Mesenchymal stem cell of the bone marrow (primary cell): ENCODE measurements around a stretch of chr7.

DNA sequence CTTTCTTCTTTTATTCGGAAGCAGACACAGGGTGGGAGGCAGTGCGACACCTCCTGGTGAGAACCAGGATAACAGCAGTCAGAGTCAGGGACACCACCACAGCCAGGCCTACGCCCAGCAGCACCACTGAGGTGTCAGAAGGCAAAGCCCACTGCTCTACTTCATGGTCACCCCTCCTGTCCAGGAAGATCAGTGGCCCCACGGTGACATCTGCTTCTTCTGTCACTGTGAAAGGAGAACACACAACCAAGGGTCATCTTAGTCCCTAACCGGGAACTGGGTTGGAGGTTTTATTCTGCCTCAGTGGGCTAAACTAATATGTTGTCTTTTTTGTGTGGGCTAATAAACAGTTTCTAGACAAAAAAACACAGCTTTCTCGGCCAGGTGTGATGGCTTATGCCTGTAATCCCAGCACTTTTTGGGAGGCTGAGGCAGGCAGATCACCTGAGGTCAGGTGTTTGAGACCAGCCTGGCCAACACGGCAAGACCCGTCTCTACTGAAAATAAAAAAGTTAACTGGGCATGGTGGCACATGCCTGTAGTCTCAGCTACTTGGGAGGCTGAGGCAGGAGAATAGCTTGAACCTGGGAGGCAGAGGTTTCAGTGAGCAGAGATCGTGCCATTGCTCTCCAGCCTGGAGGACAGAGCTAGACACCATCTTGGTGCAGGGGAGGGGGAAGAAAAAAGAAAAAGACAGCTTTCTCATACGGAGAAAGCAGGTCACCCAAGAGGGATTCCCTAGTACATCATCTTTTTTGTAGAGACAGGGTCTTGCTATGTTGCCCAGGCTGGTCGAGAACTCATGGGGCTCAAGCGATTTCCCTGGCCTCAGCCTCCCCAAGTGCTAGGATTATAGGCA is 16.9 kb downstream of the POMZP3 start:
- CAGE, long polyA plus RNA: no peak

DNA sequence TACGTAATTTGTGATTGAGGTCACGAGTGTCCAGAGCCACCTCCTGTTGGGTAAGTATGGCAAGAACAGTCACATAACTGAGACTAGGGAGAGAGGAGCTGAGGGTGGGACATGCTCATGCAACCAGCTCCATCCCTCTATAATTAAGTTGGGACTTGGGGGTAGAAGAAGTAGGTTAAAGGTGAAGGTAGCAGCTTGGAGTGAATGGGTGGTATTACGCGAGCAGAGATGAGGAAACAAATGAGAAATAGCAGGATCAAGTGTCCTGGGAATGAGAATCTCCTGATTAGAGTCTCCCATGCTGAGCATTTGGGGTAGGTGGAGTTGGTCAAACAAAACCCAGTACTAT is 77.1 kb downstream of the GSAP start:
- CAGE, long polyA plus RNA: no peak

DNA sequence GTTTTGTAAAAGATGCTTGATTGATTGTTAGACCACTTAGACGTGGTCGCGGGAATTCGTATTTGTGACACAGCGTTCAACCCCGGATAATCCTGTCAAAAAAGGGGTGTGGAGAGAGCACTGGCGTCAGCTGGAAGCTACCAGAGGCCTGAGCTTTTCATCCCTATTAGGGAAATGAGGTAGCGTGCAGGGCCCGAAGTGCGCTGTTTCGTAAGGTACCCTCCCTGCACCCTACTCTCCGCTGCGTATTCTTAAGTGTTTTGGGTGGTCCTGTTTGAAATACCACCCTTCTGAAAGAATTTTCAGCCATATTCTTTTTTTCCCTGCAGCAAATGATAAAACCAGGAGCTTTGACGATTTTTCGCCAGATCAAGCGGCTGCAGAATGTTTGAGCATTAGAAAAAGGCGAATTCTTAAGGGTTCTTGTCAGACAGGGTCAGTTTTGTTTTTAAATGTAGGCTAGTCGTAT is 1.2 kb downstream of the RSBN1L start:
- CAGE, long polyA plus RNA: no peak

GRCh38 chr7:77760819-77761155 is 37.4 kb downstream of the TMEM60 start:
- CAGE, long polyA plus RNA: no peak

GRCh38 chr7:77796412-77796888 is 1.8 kb downstream of the TMEM60 start:
- CAGE, long polyA plus RNA: no peak

DNA sequence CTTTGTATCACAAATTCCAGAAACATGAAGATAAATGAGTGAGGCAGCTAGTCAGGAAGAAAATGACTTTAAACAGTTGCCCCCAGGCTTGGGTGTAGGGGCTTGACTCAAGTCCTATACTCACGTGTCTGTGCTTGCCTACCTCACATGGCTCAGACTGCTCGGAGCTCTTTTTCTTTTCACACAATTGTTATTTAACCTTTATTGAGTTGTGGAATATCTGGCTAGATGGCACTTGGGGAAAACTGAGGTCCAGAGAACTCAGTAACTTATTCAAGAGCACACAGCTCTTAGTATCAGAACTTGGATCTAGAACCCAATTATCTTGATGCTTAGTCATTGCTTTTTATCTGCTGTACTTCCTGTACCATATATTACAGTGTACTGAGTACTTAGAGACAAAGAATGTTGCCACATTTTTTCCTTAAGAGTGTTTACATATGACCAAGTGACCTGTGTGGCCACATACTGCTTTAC is 36.2 kb upstream of the TMEM60 start:
- CAGE, long polyA plus RNA: no peak

GRCh38 chr7:78020108-78020385 is 221.8 kb upstream of the TMEM60 start:
- CAGE, long polyA plus RNA: no peak

DNA sequence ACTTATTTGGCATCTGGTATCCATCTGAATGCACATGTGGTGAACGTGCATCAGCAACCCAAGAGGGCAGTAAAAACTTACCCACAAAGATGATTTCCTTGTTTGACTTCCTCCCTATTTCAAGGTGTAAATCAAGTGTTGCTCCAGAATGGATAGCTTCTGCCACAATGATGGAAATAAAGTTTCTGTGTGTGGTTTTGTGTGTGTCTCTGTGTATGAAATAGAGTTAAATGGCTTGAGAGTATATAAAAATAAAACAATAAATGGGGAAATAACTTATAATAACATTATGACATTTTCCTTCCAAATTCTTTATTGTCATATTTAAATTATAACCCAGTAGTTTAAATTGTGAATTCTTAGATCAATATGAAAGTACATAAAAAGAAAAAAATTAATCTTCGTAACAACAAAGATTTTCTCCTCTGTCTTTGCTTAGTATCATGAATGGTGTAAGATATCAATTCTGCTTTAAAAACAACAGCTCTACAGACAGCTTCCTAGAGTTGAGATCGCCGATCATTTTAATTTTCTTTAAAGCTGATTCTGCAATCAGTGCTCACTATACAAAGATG is 500.1 kb downstream of the MAGI2 start:
- CAGE, long polyA plus RNA: no peak

DNA sequence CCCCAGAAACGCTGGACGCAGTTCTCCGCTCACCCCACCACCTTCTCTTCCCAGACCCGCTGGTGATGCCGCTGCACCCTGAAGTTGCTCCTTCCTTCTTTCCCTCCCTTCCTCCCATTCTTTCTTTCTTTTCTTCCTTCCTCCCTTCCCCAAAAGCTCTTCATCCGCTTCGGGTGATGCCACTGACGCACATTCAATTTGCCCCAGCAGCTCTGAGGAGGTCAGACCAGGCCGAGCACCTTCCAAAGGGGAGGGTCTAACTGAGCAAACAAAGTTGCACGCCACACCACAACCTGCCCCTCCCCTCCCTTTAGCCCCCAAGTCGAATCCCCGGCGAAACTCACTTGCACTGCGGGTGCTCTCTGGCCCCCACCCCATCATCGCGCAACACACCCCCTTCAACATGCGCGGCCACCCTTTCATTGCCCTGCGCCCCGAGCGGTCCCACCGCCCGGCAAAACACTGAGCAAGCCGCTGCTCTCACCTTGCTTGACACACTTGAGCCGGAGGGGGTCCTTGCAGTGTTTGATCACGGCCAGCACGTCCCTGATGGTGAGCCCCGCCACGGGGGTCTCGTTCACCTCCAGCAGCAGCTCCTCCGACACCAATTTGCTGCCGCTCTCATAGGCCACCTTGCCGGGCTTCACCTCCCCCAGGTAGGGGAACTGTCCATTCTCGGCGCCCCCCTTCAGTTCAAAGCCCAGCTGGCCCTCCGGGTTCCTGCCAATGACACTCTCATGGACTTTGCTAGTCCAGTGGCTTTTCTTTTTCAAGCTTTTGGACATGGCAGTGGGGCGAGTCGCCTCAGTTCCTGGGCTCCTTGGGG is 718 bp downstream of the MAGI2 start:
- CAGE, long polyA plus RNA: no peak

GRCh38 chr7:80263269-80263845 is 128.7 kb downstream of the GNAI1 start:
- CAGE, long polyA plus RNA: no peak

DNA sequence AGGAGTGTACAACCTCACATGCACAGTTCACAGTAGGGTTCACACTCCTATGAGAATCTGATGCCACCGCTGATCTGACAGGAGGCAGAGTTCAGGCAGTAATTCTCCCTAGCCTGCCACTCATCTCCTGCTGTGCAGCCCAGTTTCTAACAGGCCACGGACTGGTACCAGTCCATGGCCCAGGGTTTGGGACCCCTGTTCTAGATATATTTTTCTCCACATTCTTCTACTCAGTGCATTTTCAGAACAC is 119.0 kb downstream of the GNAT3 start:
- CAGE, long polyA plus RNA: no peak

DNA sequence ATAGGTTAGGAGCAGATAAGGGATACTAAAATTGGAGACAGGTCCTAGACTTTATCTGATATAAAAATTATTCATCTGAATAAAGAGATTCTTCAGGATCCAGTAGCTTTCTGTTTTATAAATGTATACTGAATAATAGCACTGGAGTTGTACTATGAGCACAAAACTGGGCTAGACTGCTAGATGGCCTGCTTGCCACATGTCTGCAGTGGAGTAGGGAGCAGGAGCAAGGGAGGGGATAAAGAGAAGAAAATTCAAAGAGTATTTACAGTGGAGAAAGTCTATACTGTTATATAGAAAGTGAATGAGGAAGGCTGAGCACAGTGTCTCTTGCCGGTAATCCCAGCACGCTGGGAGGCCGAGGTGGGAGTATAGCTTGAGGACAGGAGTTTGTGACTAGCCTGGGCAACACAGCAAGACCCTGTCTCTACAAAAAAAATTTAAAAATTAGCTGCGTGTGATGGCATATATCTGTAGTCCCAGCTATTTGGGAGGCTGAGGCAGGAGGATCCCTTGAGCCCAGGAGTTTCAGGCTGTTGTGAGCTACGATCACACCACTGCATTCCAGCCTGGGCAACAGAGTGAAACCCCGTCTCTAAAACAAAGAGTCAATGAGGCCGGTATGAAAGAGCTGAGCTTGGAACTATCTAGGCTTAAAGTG is 41.7 kb downstream of the CD36 start:
- CAGE, long polyA plus RNA: no peak

DNA sequence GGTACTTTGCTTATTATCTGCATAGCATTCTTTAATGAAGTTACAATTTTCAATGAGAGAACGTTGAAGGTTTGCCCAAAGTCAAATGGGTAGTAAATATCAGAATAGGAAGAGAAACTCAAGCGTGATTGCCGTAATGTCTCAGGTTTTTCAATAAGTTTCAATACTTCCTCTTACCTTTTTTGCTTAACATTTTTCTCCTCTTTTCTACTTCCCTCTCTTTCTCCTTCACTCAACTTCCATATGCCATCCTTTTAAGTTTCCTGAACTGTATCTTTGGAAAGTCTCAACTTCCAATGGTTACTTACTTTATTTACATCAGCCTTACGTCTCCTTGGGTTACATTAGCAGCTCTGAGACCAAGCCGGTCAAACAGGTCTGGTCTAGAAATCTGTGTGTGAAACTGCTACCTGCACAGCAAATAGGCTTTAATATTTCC is 3.3 kb upstream of the SEMA3C start:
- CAGE, long polyA plus RNA: no peak

DNA sequence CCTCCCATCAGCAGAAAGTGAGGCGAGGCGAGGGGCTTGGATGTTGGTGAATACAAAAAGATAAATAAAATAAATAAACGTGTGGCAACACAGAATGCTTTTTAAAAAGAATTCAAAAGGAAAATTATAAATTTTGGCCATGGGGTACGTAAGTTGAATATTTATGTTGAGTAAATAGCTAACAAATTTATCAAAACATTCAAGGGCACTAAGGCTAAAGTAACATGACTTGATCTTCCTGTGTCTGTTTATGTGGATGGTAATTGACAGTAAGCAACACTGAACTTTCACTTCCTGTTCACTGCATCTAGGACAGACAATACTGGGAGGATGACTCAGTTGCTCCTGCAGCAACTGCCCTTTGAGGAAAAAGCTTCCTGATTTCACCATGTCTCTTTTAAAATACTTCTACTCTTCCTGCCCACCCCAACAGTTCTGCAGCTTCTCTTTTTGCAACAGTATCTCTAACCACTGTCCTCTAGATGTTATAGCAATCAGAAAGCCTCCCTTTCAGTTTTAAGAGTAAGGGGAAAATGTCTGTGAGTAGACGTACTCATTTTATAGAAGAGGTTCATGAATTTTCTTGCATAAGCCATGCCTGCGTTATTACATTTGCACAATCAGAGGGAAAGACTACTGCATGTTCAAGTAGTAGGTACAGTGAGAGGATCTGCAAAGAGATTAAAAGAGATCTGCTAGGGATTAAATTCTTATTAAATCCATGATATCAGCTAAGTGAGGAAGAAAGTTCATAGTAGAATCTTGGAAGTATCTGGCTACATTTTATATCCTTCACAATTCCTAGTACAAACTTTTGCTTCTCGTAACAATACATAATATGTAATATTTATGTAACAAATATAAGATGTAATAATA is 76.6 kb upstream of the HGF start:
- CAGE, long polyA plus RNA: no peak

DNA sequence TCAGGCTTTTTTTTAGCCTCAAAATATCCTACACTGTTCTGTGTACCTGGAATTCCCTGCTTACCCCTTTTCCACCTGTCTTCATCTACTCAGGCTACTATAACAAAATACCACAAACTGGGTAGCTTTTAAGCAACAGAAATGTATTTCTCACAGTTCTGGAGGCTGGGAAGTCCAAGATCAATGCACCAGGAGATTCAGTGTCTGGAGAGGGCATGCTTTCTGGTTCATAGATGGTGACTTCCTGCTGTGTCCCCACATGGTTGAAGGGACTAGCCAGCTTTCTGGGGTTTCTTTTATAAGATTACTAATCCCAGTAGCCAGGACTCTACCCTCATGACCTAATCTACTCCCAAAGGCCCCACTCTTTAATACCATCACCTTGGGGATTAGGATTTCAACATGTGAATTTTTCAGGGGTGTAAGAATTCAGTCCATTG is 229.8 kb downstream of the CACNA2D1 start:
- CAGE, long polyA plus RNA: no peak

- CAGE, long polyA plus RNA: no peak
Observed at GRCh38 chr7:82950786-82951271, 211.9 kb downstream of the PCLO start.

DNA sequence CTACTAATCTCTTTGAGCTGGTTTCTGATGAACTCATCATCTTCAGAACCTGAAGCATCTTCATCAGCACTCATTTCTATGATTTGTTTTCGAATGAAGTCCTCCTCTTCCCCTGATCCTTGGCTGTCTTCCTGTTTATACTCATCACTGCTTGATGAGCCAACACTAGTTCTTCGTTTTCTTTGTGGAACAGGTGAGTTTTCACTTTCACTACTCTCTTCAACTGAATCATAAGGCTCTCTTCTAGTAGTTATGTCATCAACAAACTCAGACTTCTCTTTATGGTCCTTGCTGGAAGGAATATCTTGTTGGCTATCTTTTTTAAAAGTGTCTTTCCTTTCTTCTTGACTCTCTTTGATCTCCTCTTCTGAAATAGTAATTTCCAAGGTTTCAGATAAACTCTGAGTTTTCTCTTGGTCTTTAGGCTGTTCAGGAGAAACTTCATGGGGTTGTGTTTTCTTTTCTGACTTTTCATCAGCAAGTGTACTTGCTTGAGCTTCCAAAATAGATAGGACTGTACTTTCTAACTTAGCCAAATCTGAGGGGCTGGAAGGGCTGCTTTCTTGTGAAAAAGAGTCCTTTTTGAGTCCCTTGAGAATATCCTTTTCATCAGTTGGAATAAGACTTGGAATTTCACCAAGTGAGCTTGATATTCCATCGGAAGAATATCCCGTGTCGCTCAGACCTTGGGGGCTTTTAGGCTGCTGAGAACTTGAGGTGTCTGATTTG is 206.3 kb downstream of the PCLO start:
- CAGE, long polyA plus RNA: no peak

GRCh38 chr7:83961268-83961960 is 233.2 kb downstream of the SEMA3A start:
- CAGE, long polyA plus RNA: no peak

DNA sequence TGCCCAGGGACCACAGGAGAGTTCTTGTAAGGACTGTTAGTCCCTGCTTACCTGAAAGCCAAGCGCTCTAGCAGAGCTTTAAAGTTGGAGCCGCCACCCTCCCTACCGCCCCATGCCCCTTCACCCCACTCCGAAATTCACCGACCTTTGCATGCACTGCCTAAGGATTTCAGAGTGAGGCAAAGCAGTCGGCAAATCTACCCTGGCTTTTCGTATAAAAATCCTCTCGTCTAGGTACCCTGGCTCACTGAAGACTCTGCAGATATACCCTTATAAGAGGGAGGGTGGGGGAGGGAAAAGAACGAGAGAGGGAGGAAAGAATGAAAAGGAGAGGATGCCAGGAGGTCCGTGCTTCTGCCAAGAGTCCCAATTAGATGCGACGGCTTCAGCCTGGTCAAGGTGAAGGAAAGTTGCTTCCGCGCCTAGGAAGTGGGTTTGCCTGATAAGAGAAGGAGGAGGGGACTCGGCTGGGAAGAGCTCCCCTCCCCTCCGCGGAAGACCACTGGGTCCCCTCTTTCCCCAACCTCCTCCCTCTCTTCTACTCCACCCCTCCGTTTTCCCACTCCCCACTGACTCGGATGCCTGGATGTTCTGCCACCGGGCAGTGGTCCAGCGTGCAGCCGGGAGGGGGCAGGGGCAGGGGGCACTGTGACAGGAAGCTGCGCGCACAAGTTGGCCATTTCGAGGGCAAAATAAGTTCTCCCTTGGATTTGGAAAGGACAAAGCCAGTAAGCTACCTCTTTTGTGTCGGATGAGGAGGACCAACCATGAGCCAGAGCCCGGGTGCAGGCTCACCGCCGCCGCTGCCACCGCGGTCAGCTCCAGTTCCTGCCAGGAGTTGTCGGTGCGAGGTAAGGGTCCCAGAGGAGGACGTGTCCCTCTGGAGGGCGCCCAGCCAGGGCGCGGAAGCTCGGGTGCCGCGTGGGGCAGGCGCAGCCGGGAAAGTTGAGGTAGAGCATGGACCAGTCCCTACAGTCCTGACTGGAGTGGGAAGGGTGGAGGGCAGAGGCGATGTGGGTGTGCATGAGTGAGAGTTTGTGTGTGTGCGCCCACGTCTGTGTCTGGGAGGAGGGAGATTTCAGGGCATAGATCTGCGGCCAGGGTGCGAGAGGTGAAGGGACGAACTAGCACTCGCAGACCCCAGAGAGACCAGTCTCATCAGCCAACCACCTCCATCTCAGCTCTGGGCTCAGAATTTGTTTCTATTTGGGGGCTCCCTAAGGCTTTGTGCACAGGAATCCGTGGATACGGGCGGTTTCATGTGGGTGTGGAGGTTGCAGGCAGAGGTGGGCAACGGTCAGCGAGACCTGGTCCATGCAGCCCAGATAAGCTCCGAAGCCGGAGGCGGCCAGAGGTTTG is 792 bp downstream of the GRM3 start:
- CAGE, long polyA plus RNA: no peak

- CAGE, long polyA plus RNA: no peak
Observed at GRCh38 chr7:86975632-86975831, 83.9 kb downstream of the ELAPOR2 start.